Upper lobe of left lung (tissue), 5 donors: ENCODE measurements around the gene PHACTR3.

GRCh38 chr20:58911448-58912188 lies 20.4 kb downstream of the GNAS start:
- PRO-cap, 2 experiments: no peak in any of the 2 experiments
- RAMPAGE, long total RNA, 4 experiments: no peak in any of the 4 experiments

DNA sequence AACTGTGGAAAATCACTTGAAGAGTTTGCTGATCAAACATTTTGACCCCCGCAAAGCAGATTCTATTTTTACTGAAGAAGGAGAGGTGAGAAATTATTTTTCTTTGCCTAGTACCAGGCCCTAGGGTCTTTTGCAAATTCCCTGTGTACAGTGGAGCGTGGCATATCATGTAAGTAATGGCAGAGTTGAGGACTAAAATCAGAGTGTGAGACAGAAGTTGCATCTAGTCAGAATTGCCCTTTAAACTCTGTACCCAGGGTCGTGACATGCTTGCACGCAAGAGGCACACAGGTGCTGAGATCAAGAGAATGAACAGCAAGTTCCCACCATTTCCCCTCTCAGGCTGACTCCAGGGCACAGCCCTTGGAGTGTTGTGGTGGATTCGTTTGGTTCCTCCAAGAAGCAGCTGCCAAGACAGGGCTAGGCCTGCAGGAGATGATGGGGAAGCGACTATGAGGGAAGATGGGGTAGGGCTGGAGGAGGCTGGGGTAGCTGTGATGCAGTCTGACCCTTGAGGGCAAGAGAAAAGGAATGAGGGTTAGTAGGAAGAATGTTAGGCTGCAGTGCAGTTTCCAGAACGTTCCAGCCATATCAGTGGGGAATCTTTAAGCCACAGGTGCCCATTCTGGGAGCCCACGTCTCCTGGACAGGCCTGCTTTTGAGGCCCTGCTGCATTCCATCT lies 6.8 kb downstream of the NELFCD start:
- PRO-cap, 2 experiments: no peak in any of the 2 experiments
- RAMPAGE, long total RNA, 4 experiments: no peak in any of the 4 experiments

DNA sequence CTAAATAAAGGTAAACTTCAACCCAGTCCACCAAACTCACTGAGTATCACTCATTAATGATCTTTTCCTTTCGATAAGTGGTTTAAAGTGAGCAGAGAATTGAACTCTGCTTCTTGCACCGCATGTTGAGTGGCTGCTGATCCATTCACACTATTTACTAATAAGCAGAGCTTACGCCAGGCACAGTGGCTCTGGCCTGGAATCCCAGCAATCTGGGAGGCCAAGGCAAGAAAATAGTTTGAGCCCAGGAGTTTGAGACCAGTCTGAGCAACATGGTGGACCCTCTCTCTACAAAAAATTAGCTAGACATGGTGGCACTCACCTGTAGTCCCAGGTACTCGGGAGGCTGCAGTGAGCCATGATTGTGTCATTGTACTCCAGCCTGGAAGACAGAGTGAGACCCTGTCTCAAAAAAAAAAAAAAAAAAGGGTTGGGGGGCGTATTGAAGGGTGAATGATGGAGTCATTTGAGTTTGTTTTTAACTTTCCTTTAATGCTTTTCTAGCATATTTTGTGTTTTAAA lies 11.4 kb downstream of the NELFCD start:
- PRO-cap, 2 experiments: no peak in any of the 2 experiments
- RAMPAGE, long total RNA, 4 experiments: no peak in any of the 4 experiments

DNA sequence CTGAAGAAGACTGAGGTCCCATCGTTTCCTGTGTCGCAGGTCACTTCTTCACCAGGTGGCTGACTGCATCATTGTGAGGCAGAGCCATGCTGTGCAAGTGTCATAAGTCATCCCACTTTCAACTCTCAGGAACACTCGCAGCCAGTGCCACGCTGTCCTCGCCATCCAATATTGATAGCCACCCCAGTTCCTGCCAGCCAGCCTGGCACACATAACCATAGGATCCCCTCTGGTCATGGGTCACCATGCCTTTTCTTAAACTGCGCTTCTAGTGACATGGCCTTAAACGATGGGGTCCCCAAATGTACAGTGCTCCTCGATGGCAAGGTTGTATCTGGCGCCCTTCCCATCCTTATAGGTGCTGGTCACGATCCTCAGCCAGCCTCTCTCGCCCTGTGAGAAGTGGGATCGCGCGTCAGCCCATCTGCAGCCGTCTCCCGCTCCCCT lies 11.7 kb downstream of the CTSZ start:
- PRO-cap, 2 experiments: no peak in any of the 2 experiments
- RAMPAGE, long total RNA, 4 experiments: start-site peak on the minus strand in 1 of 4 experiments, centred at position 307 of the sequence, 65 reads per replicate

DNA sequence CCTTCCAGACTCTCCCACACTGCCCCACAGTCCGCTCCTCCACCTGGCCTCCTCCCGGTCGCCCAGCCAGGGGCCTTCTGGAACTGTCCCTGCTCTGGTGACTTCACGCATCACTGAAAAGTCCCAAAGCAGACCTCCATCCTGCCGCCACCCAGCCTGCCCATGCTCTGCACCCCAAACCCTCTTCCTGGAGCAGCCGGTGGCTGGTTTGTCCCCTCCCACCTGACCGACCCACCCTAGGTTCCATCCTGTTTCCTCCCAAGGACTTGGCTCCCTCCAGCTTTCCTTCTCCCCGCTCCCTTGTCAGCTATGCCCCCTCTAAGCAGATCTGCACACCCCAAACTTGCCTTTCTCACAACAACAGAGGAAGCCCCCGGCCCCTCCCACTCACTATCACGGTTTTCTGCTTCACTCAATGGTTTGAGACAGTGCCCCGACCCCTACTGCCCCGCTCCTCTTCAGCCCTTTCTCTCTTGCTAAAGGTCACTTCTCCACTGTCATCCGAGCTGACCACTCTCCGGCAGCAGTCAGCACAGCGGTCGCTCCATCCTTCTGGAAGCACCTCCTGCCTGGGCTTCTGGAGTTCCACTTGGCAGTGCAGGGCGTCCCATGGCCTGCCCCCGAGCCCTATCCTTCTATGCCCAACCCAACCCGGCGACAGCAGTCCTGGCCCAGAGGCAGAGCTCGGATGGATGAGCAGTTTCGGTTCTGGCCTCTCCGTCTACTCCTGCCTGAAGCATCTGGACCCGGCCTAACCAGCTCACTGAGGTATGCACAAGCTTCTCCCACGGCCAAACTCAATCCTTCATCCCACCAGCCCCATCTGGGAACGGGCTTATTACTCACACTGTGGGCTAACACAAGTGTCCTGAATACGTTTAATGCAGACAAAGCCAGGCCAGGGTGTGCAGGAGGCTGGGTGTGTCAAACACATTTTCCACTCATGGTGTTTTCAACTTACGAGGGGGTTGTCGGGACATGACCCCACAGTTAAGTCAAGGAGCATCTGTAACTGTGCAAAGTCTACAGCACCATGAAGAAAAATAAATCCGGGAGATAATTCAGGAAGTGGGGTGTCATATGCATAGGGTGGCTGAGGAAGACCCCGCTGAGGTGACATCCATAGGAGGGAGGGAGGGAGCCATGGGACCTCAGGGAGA lies 4.1 kb downstream of the CTSZ start:
- PRO-cap, 2 experiments: no peak in any of the 2 experiments
- RAMPAGE, long total RNA, 4 experiments: start-site peak on the minus strand in 2 of 4 experiments, centred at positions 487 to 626 of the sequence, 10 to 19 reads per replicate

DNA sequence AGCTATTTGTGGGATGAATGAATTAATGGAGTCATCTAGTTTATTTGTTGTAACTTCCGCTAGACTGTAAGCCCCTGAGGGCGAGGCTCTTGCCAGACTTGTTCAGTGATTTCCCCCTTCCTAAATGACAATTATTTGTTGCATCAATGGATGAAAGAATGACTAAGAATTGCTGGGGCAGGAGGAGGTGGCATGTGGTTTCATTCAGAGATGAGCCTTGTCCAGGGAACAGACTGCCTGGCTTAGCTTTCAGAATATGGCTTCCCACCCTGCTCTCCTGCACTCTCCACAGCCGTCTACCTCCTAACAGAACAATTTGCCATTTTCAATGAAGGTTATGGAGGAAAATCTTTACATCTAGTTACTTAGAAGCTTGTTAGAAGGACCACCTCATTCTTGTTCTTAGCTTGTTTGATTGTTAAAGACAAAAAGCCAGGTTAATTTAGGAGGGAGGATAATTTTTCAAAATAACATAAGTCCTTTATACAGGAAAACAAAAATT lies 1.2 kb upstream of the PRELID3B start:
- PRO-cap, 2 experiments: no peak in any of the 2 experiments
- RAMPAGE, long total RNA, 4 experiments: no peak in any of the 4 experiments

DNA sequence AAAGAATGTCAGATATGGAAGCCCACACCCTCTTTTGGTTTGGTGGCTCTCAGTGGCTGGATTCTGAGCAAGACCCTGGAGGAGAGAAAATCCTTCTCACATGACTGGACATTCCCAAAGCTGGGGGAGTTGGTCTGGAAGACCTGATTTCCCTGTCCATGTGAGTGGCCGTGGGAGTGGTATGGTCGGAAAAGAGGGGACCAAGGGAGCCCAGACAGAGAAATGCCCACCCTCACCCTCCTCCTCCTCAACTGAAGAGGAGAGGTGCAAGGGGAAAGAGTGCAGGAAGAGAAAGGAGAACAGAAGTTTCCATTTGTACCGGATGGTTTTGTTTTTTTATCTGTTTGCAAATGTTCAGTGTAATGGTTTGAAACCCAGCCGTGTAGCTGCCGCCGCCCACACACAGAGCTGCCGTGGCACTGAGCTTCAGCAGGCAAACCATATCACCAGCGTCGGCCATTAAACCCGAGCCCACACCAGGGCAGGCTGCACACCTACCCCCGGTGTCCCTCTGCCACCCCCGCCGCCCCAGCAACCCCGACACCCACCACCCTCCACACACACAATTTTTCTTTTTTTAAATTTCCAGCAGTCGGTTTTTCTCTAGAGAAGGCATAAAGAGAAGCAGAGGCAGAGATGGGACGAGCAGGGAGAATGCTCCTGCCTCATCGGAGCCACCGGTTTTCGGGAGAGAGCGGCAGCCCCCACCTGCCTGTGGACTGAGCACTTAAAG lies 17.8 kb upstream of the ZNF831 start:
- PRO-cap, 2 experiments: no peak in any of the 2 experiments
- RAMPAGE, long total RNA, 4 experiments: start-site peak on the plus strand in 1 of 4 experiments, centred at position 492 of the sequence, 6 reads per replicate

DNA sequence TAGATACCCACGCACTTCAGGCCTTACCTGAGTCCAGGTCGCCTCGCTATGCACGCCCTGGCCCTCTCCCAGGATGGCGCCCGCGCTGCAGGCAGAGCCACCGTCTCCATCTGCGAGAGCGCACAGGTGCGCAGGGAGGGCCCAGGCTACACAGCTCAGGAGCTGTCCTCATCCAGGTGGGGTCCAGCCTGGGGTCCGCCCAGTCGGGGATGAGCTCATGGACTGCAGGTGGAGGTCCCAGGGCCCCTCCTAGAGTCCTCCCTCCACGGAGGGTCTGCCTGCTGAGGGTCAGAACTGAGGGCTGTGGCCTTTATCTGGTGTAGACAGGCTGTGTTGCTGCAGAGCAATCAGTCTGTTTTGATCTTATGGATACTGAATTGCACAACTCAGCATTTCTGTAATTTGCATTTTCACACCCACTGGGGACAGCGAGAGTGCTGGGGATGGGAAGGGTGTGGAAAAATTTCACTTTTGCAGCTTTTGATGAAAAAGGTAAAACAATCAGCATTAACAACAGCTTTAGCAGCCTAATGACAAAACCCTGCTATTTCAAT lies 78.0 kb upstream of the PHACTR3 start:
- PRO-cap, 2 experiments: no peak in any of the 2 experiments
- RAMPAGE, long total RNA, 4 experiments: no peak in any of the 4 experiments

- PRO-cap, 2 experiments: no peak in any of the 2 experiments
- RAMPAGE, long total RNA, 4 experiments: no peak in any of the 4 experiments
Measured at GRCh38 chr20:59603711-59604576, at the start of gene PHACTR3. PHACTR3 (plus strand) TSS chr20:59604540.

GRCh38 chr20:59675008-59675409 lies 70.7 kb downstream of the PHACTR3 start:
- PRO-cap, 2 experiments: no peak in any of the 2 experiments
- RAMPAGE, long total RNA, 4 experiments: no peak in any of the 4 experiments

- PRO-cap, 2 experiments: no peak in any of the 2 experiments
- RAMPAGE, long total RNA, 4 experiments: no peak in any of the 4 experiments
Measured at GRCh38 chr20:59823573-59823899, 109.9 kb downstream of the SYCP2 start.

DNA sequence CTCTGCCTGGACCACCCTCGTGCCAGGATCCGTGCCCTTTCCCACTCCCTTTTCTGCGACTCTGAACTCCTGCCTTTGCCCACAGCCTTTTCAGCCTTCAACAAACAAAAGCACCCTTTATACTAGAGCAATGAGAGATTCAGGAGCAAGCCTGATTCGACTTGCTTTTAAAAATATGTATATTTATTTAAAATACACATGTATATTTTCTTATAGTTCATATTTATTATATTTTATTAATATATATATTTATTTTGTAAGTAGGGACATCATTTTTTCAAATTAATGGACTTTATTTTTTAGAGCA lies 19.0 kb downstream of the CDH26 start:
- PRO-cap, 2 experiments: no peak in any of the 2 experiments
- RAMPAGE, long total RNA, 4 experiments: no peak in any of the 4 experiments

- PRO-cap, 2 experiments: no peak in any of the 2 experiments
- RAMPAGE, long total RNA, 4 experiments: no peak in any of the 4 experiments
Measured at GRCh38 chr20:60054570-60055073, 96.4 kb downstream of the CDH26 start.

GRCh38 chr20:60138035-60138794 lies 180.0 kb downstream of the CDH26 start:
- PRO-cap, 2 experiments: no peak in any of the 2 experiments
- RAMPAGE, long total RNA, 4 experiments: start-site peak on the plus strand in 3 of 4 experiments, at chr20:60138433-60138512 at its widest, 6 to 79 reads per replicate

DNA sequence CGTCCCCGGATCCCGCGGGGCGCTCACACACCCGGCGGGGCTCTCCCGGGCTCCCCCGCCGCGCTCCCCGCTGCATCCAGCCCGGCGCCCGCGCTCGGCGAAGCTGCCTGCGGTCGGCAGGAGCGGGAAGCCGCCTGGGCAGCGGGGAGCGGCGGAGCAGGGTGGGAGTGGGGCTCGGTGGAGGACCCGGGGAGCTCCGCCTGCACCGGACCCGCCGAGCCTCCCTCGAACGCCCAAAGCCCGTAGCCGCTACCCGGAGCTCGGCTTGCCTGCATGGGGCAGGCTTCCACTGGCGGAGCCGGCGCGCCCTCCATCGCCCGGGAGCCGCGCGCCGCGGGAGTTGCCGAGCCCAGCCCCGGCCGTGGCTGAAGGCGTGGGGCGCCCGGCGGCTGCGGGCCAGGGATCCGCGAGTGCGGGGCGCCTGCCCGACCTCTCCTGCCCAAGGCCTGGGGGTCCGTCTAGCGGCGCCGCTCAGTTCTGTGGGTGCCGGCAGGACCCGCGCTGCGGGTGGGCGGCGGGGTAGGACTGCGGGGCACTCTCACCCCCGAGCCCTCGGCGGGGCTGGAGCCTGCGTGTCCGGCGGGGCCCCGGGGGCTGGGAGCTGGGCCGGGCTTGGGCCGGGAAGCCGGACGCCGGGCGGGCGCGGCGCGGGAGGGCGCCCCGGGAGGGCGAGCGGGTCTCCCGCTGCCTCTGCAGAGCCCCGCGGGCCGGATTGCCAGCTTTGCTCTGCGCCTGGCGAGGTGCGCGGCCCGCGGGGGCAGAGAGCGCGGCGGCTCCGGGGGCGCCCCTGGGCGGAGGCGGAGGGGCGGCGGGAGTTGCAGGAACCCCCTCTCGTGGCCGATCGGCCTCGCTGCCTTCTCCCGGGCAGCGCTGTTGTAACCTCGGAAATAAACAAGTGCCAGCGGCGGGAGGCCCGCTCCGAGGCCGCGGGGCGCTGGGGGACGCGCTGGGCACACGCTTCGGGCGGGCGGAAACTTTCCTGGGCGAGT lies 857 bp downstream of the CDH4 start:
- PRO-cap, 2 experiments: no peak in any of the 2 experiments
- RAMPAGE, long total RNA, 4 experiments: no peak in any of the 4 experiments

DNA sequence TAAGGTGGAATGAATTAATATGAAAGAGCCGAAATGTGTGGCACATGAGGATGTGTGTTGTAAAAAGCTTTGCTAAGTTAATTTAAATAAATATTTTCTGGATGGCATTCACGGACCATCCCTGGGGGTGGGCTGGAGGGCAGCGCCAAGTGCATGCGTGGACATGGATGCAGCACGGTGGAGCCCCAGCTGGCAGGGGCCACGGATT lies 279.4 kb downstream of the CDH4 start:
- PRO-cap, 2 experiments: no peak in any of the 2 experiments
- RAMPAGE, long total RNA, 4 experiments: no peak in any of the 4 experiments

GRCh38 chr20:61602816-61603191 lies 350.7 kb downstream of the CDH4 start:
- PRO-cap, 2 experiments: no peak in any of the 2 experiments
- RAMPAGE, long total RNA, 4 experiments: no peak in any of the 4 experiments

GRCh38 chr20:61998794-61999363 lies 66.8 kb downstream of the TAF4 start:
- PRO-cap, 2 experiments: no peak in any of the 2 experiments
- RAMPAGE, long total RNA, 4 experiments: no peak in any of the 4 experiments

DNA sequence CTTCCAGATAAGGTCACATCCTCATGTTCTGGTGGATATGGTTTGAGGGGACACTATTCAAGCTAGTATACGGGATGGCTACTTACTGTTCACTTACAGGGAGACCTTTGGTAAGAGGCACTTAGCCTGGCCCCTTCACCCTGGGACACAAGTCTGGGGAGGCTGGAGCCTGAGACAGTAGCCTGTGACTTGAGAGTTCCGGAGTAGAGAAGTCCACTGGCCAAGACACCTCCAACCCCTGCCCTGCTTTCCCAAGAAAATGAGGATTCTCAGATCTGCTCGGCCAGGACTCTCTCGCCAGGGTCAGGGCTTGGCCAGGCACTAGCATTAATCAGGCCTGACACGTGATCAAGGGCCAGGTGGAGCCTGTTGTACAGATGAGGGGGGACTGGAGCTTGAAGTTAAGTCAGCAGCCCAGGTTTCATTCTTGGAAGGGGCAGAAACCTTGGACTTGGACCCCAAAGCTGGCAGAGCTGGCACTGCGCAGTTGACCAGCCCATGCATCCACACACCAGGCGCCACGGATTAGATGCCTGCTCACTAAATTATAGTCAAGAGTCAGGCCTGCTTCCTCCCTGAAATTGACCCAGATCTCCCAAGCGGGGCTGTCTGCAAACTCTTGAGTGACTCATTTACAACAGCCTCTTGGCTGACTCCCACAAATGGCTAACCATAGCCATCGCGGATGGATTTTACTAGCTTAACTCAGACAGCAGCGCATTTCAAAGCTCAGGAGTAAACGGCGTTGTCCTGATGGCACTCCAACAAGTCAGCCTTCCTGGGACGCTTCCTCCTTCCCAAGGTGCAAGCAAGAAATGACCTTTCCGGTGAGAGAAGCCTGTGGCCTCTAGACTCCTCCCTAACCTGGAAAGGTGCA lies 4.0 kb upstream of the TAF4 start:
- PRO-cap, 2 experiments: no peak in any of the 2 experiments
- RAMPAGE, long total RNA, 4 experiments: no peak in any of the 4 experiments

GRCh38 chr20:62135197-62135541 lies 8.0 kb downstream of the PSMA7 start:
- PRO-cap, 2 experiments: no peak in any of the 2 experiments
- RAMPAGE, long total RNA, 4 experiments: no peak in any of the 4 experiments